Fibroblast of the aortic adventitia (primary cell): Measurements from ENCODE around the gene ZNF683.

DNA sequence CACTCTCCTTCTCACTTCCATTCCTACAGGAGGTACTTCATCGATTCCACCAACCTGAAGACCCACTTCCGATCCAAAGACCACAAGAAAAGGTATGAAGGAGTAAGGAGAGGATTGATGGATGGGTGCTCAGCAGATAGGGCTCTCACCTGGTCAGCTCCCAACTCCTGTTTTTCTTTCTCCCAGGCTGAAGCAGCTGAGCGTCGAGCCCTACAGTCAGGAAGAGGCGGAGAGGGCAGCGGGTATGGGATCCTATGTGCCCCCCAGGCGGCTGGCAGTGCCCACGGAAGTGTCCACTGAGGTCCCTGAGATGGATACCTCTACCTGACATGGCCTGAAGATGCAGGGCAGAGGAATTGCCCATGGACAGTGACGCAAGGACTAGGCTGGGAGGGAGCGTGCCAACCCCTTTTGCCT is 689 bp downstream of the ZNF593 start:
- CAGE, long polyA plus RNA: no peak

DNA sequence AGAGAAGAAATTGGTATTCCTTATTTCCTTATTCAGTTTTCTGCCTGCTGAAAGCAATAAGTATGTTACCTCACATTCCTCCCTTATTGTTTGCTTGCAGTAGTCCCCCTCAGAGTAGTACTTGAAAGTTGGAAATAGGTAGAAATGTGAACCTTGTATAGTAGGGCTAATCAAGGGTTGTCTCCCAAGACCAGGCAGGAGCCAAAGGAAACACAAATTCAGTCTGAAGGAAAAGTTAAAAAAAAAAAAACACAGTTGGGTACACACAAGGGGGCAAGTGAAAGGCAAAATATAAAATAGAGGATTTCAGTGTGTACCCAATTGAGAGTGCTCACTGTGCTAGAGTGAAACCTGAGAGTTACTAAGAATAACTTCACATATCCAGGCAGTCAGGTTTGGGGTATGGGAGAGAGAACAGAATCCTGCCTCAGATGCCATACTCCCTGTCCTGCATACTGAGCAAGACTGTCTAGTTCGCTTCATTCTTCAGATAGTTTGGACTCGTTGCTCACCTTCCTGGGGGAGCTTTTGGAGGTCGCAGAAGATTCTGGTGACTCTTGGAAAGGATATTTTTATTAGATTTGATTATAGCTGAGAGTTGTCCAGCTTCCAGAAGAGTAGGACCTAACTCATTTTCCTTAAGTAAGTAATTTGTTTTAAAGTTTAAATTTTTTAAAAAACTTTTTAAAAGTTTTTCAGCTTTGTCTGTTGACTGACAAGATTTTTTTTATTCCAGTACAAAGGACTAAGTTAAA is 20.4 kb downstream of the CEP85 start:
- CAGE, long polyA plus RNA: no peak

DNA sequence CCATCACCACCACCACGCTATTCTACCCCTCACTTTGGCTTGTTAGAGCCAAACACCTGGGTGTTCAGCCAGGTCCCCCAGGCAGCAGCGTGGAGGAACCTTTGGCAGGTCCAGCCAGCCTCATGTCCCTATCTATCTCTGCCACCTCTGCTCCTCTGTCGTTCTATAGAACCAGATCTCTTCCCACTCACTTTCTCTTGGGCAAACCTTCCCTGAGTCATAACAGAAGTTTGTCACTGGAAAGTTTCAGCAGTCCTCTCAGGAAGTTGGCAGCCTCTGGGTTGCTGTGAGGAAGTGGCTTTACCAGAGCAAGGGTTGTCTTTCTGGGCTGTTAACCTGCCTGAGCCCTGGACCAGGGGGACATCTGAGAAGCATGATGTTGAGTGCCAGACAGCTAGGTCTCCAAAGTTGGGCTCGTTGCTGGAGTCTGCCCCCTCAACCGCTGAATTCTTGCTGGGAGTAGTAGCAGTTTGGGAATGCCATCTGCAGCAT is 1.0 kb upstream of the SH3BGRL3 start:
- CAGE, long polyA plus RNA: no peak

GRCh38 chr1:26288985-26290214 is 9.5 kb downstream of the SH3BGRL3 start:
- CAGE, long polyA plus RNA: no peak

DNA sequence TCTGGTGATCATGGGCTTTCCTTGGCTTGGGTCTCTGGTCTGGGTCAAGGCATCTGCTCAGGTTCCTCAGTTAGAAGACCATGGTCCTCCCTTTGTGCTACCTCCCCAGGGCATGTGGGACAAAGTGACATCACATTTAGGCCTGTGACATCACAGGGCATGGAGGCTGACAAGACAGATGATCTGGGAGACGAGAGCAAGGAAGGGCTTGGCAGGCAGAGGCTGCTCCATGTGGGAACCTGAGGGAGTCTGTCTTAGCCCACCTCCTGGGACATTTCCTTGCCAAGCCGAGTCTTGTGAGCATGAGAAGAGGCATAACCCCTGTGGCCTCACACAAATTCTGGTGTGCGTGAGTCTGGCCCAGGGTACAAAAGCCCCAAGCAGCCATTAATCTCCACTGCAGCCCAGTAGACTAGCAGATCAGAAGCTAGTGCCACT is at the start of gene ZNF683:
TSS of gene ZNF683 (minus strand) at position 82 of the 438 bp plus-strand sequence.
- CAGE, long polyA plus RNA: no peak

GRCh38 chr1:26561234-26561961 is 31.8 kb downstream of the RPS6KA1 start:
- CAGE, long polyA plus RNA: no peak

GRCh38 chr1:26711906-26712319 is 16.1 kb downstream of the ARID1A start:
- CAGE, long polyA plus RNA: no peak

GRCh38 chr1:26856946-26857934 is 5.7 kb upstream of the SFN start:
- CAGE, long polyA plus RNA: no peak

DNA sequence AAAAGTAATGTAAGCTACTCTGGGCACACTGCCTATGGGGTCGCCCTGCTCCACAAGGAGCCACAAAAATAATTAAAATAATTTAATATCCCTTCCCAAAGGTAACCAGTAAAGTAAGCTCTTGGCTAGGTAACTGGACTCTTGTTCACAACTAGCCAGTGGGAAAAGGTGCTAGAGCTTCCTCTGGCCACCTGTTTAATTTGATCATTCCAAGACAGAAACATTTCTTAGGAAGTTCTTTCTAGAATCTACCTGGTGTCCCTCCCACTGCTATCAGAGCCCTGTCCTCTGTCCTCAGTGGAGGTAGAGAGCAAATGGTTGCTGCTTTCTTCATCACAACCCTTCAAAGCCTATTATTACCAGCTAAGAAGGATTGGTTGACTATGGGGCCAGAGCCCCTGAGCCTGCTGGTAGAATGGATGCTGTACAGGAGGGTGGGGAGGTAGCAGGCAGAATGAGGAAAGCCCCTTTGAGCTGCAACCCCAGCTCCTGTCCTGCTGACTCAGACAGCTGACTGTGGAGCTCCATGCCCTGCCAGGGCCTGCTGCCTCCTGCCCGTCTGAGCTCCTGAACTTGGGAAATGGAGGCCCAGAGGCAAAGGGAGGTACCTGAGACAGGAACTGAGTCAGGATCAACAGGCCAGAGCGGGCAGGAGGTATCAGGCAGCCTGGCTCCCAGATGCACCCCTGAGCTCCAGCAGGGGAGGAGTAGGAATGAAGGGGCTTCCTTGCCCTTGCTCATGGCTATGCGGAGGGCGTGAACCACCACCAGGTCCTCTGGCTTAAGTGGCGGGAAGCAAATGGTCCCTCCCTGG is 4.2 kb upstream of the SFN start:
- CAGE, long polyA plus RNA: no peak

DNA sequence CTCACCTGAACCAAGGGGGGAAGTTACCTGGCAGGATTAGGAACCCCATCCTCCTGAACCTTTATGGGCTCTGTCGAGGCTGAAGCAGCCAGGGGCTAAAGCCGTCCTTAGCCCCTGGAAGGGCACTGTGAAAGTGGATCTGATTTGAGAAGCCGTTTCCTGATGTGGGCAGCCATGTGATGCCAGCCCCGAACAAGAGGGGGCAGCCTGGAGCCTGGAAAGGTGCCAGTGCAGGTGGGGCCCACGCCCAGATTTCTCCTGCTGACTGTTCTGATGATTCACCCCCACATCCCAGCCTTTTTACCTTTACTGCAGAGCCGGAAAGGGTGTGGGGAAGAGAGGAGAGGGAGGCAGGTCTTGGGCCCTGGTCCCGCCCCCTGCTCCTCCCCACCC is 248 bp upstream of the SFN start:
- CAGE, long polyA plus RNA: no peak

GRCh38 chr1:26867775-26868275 is 4.9 kb downstream of the SFN start:
- CAGE, long polyA plus RNA: no peak

DNA sequence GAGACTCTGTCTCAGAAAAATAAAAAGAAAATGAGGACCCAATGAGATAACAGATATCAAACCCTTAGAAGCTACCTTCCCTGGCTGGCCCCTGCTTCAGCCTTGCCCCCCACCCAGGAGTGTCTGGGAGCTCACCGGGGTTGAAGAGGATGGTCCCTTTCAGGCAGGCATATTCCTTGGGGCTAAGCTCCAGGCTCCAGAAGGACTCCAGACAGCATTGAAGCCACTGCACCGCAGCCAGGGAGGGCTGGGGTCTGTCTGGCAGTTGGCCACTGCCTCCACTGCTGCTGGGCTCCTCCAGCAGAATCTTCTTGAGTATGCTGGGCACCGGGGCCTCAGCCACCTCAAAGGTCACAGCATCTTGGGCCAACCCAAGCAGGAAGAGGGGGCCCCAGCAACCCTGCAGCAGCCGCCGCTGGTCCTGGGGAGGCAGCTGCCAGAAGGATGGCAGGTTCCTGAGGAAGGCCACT is 466 bp downstream of the NR0B2 start:
- CAGE, long polyA plus RNA: no peak

- CAGE, long polyA plus RNA: no peak
Observed at GRCh38 chr1:26991233-26992106, 2.0 kb upstream of the TRNP1 start.

- CAGE, long polyA plus RNA: no peak
Observed at GRCh38 chr1:27145364-27146041, 9.4 kb downstream of the SLC9A1 start.

DNA sequence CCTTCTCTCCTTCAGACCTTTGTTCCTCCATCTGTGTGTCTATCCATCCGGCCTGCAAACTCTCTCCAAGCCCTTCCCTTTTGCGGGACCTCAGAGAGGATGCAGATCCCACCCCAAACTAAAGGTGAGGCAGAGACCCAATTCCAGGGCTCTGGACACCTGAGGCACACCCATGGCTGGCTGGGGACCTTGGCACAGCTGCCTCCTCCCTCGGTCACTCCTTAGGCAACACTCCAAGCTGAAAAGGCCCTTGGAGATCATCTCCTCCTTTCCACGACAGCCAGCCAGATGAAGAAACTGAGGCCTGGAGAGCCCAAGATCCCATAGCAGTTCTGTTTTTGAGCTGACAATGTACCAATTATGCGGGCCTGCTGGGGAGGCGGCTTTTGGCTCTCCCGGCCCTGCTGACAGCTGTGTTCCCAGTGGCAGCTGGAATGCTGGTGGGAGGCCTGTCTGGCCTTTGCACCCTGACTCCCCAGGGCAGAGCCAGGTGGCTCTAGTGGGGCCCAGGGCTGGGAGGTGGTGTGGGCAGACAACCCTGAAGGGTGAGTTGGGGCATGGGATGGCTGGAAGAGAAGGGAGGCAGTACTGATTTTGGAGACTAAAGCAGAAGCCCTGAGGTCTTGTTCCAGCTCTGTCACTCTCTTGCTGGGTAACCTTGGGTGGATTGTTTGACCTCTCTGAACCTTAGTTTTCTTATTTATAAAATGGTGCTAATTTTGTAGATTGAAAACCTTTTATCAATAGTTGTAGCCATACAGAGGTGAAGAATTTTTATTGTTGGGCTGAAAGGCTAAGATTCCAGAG is 30.7 kb upstream of the WASF2 start:
- CAGE, long polyA plus RNA: no peak

- CAGE, long polyA plus RNA: no peak
Observed at GRCh38 chr1:27532184-27532427, 42.1 kb upstream of the WASF2 start.

GRCh38 chr1:27536677-27537331 is 46.8 kb upstream of the WASF2 start:
- CAGE, long polyA plus RNA: no peak

GRCh38 chr1:27560121-27560746 is 43.7 kb downstream of the AHDC1 start:
- CAGE, long polyA plus RNA: no peak

- CAGE, long polyA plus RNA: no peak
Observed at GRCh38 chr1:27577468-27577829, 26.5 kb downstream of the AHDC1 start.

- CAGE, long polyA plus RNA: no peak
Observed at GRCh38 chr1:27597665-27598748, 5.9 kb downstream of the AHDC1 start.